ENCODE measurements around a stretch of chr20.

DNA sequence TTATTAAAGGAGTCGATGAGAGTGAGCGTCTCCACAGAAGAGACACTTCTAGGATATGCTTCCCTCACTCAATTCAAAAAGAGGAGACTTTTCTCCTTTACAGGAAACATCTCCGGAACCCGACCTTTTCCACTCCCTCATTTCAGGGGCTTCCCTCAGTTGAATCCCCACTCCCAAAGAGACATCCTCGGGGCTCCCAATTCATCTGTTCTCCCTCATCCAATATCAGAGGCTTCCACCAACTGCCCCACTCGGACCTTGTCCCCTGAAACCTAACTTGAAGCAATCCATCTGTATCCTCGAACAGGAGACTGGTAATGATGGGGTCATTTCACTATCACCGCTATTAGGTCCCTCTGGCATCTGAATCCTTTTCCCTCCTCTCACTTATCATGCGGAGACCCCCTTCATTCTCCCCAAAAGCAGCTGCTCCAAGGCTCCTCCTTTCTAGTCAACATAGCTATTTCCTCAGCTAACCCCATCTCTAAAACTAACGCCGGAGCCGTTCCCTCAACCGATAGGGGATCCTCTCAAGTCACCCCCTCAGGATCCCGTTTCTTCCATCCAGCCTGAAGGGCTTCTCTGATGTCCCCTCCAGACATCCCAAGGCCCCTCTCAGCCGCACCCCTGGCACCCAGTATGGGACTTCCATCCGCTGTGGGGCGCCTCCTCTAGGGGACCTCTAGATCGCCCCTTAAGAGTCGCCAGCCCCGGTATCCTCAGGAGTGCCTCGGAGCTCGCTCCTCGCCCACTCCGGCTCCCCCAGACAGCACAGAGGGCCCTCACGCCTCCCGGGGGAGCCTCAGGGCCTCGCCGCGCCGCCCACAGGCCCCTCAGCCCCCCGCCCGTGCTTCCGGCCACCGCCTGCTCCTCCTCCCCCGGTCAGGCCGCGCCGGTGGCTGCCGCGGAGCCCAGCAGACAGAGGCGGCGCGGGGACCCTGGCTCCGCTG lies 596 bp downstream of the UBE2V1 start:
- RRBS: 1% methylated on average over 19 of the region's 44 CpGs

DNA sequence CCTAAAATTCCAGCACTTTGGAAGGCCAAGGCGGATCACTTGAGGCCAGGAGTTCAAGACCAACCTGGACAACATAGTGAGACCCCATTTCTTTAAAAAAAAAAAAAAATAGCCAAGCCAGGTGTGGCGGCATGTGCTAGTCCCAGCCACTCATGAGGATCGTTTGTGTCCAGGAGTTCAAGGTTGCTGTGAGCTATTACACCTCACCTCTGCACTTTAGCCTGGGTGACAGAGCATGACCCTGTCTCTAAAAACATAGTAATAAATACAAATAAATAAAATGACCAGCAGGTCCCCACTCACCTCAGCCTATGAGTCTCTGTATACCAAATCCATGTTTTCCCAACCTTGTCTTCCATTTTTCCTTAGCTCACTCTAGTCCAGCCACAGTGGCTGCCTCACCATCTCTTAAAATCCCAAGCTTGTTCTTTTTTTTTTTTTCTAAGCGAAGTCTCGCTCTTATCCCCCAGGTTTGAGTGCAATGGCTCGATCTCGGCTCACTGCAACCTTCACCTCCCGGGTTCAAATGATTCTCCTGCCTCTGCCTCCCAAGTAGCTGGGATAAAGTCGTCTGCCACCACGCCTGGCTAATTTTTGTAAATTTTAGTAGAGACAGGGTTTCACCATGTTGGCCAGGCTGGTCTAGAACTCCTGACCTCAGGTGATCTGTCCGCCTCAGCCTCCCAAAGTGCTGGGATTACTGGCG lies 10.0 kb upstream of the UBE2V1 start:
- RRBS: no CpG with 5 or more reads among the region's 12 CpGs

- RRBS: no CpG with 5 or more reads among the region's 11 CpGs
Measured at GRCh38 chr20:50130784-50131578, 18.0 kb upstream of the UBE2V1 start.

- RRBS: no CpG with 5 or more reads among the region's 20 CpGs
Measured at GRCh38 chr20:50154193-50154864, 806 bp upstream of the PEDS1 start.

GRCh38 chr20:50165948-50166687 lies 12.6 kb upstream of the PEDS1 start:
- RRBS: no CpG with 5 or more reads among the region's 16 CpGs

DNA sequence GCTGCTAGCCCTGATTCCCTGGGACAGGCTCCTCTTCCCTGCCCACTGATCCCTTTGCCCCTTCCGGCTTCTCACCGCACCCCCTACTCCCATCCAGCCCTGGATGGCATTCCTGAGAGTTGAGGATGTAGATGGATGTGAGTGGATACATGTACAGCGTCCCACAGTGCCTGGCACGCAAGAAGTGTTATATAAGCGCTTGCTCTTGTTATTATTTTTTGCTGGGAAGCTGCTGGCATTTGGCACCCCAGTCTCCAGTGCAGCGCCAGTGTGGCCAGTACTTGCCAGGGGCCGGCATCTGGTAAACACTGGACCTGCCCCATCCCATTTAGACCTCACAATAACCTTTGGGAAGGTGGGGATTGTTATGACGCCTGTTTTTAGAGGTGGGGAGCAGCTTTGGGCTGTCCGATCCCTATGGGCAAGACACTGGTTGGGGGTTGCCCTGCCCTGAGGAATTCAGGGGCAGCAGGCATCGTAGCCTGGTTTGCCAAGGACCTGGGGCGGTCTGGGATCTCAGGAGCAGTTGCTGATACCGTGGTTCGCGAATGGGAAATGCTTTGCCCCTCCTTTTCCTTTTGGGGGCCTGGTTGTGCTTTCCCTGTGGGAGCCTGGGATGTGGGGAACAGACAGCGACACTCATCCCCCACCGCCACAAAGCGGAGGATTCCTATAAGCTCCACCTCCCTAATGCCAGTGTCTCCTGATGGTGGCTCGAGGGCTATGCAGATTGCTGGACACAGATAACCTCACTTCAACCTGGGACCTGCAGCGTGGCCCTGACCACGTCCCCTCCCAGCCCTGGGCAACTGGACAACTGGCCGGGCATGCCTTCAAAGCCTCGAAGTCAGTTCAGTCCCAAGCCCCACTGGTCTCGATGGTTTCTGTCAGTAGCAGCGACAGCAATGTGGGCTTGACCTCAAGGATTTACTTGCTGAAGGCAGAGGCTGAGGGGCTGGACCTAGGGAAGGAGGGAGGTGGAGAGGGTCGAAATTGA lies 3.1 kb downstream of the CEBPB start:
- RRBS: no CpG with 5 or more reads among the region's 25 CpGs

GRCh38 chr20:50260477-50261155 lies 70.0 kb downstream of the CEBPB start:
- RRBS: no CpG with 5 or more reads among the region's 7 CpGs

- RRBS: no CpG with 5 or more reads among the region's 17 CpGs
Measured at GRCh38 chr20:50275962-50276941, 85.6 kb downstream of the CEBPB start.

GRCh38 chr20:50304409-50305022 lies 113.9 kb downstream of the CEBPB start:
- RRBS: no CpG with 5 or more reads among the region's 14 CpGs

DNA sequence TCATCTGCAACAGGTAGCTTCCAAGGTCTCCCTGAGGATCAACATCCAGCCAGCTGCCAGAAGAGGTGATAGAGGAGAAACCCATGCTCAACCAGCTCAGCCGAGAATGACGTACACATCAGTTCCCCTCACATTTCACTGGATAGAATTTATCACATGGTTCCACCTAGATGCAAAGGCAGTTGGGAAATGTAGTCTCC lies 144.5 kb downstream of the CEBPB start:
- RRBS: no CpG with 5 or more reads among the region's 2 CpGs

GRCh38 chr20:50347630-50348283 lies 157.1 kb downstream of the CEBPB start:
- RRBS: no CpG with 5 or more reads among the region's 13 CpGs

GRCh38 chr20:50403547-50404341 lies 106.4 kb upstream of the PTPN1 start:
- RRBS: 12% methylated on average over 2 of the region's 11 CpGs

GRCh38 chr20:50405689-50406138 lies 104.5 kb upstream of the PTPN1 start:
- RRBS: no CpG with 5 or more reads among the region's 1 CpG

- RRBS: no CpG with 5 or more reads among the region's 5 CpGs
Measured at GRCh38 chr20:50409413-50409943, 100.7 kb upstream of the PTPN1 start.

- RRBS: 2% methylated on average over 3 of the region's 15 CpGs
Measured at GRCh38 chr20:50455387-50456169, 54.6 kb upstream of the PTPN1 start.

DNA sequence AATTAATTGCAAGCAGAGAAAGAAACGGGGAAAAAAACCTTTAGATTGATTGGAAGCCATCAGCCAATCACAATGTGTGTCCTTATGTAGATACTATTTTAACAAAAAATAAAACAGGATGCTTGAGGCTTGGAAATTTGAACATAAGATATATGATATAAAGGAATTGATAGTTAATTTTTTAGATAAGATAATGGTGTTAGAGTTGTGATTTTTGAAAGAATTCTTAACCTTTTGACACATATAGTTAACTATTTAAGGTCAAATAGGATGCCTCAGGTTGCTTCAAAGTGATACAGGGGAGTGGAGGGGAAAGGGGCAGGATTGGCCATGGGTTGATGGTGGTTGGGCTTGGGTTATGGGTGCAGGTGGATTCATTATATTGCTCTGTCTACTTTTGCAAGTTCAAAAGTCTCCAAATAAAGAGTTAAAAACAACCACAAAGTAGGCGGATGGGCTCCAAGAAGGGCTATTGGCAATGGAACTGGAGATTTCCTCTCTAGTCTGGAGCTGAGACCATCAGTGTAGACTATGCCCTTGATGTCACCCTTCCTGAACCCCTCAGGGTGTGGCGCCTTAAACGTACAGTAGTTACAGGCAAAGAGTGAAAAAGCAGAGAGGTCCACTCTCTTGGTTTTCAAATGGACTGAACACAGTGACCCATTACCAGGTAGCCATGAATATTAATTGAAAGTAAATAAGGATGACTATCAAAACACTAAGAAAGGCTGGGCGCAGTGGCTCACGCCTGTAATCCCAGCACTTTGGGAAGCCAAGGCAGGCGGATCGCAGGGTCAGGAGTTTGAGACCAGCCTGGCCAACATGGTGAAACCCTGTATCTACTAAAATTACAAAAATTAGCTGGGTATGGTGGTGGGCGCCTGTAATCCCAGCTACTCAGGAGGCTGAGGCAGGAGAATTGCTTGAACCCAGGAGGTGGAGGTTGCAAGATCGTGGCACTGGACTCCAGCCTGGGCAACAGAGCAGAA lies 81.2 kb downstream of the PTPN1 start:
- RRBS: no CpG with 5 or more reads among the region's 10 CpGs

GRCh38 chr20:50727361-50727560 lies 4.1 kb upstream of the PARD6B start:
- RRBS: no CpG with 5 or more reads among the region's 1 CpG

DNA sequence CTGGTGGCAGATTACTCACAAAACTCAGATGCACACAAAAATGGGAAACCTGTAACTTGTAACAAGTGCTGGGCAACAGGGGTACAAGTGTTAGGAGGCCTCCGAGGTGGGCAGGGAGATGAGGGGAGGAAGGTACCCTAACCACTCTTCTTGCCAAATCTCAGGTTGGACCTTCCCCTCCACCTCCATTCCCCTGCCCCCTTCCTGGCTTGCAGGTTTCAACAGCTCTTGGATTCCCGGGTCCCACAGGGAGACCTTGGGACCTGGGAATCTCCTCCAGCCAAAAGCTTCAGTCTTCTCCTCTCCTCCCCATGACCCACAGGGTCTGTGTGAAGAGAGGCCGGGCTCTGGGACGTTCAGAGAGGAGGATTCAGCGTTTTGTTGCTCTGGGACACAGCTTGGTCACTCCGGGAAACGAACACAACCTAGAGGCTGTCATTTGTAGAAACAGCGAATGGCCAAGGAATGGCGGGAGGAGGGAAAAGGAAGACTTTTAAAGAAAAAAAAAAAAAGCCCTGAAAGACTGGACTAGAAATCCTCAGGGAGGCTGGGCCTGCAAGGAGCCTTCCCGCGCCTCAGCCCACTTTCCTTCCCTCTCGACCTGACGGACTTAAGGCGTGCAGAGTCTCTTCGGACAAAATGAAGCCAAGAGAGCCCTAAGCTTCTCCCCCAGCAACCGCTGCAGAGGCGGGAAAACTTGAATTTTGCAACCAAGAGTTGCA lies 1.1 kb upstream of the PARD6B start:
- RRBS: 26% methylated on average over 5 of the region's 17 CpGs

DNA sequence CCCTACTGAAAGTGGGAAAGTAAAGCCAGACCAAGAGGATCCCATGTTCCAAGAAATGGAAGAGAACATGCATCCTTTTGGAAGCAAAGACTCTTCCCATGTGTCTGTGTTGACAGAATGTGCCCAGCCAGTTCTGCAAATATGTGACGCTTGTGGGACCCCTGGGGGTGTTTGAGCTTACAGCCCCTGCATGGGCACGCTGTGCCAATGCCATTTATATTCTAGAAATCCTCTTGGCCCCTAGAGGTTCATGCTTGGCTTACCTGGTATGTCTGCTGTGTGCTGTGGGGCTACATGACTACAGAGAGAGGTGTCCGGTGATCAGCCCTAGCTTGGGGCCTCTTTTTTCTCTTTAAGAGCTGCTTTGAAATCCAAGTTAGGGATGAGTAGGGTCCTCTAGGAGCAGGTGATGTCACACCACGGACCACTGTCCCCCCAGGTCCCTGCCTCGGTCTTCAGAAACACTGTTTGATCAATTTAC lies 26.4 kb downstream of the BCAS4 start:
- RRBS: no CpG with 5 or more reads among the region's 5 CpGs

GRCh38 chr20:50930110-50930441 lies 1.2 kb downstream of the ADNP start:
- RRBS: no CpG with 5 or more reads among the region's 4 CpGs